GM06990 (cell line): ENCODE measurements around a stretch of chr13.

- RRBS, result 6% methylated on average over 8 of the region's 38 CpGs
These were observed 995 bp downstream of the HSPH1 start for GRCh38 chr13:31160532-31161285.

GRCh38 chr13:31201051-31201318, 1.2 kb downstream of the B3GLCT start:
- RRBS, result no CpG with 5 or more reads among the region's 5 CpGs

DNA sequence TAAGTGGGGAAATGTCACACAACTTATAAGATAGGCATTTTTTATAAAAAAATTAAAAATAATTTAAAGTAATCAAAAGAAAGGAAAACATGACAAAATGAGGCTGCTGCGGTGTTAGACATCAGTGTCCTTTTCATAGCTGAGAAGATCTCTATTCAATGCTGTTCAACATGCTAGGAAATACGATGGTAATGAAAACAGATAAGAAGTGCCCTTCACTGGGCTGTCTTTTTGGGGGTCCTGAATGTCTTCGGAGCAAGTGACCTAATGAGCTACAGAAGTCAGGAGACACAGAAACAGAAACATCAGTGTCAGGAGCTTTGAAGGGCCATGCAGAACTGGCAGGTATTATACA, 172.5 kb downstream of the B3GLCT start:
- RRBS, result no CpG with 5 or more reads among the region's 3 CpGs

GRCh38 chr13:31896278-31896733, 135.3 kb upstream of the FRY start:
- RRBS, result no CpG with 5 or more reads among the region's 2 CpGs

GRCh38 chr13:31930845-31931441, 100.6 kb upstream of the FRY start:
- RRBS, result no CpG with 5 or more reads among the region's 3 CpGs

DNA sequence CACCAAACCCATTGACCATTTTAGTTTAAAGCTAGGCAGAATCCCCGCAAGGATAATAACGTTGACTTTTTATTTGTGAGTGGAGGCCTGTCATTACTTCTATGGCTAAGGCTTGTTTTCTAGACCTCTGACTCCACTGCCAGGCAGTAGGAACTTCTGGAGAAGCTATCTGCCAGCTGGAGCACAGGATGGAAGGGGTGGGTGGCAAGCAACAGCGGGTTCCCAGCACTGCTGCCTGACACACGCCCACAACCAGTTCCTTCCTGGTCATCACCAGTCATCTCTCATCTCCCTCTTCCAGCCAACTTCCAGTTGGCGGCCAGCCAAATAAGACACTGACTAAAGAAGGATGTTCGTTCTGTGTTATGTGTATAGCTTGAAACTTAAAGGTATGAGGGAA, 86.5 kb upstream of the FRY start:
- RRBS, result no CpG with 5 or more reads among the region's 6 CpGs

- RRBS, result no CpG with 5 or more reads among the region's 3 CpGs
These were observed 80.4 kb upstream of the FRY start for GRCh38 chr13:31951130-31951608.

GRCh38 chr13:32500740-32501223, 37.8 kb downstream of the N4BP2L2 start:
- RRBS, result no CpG with 5 or more reads among the region's 9 CpGs

- RRBS, result no CpG with 5 or more reads among the region's 7 CpGs
These were observed 901 bp downstream of the N4BP2L2 start for GRCh38 chr13:32537835-32537953.

DNA sequence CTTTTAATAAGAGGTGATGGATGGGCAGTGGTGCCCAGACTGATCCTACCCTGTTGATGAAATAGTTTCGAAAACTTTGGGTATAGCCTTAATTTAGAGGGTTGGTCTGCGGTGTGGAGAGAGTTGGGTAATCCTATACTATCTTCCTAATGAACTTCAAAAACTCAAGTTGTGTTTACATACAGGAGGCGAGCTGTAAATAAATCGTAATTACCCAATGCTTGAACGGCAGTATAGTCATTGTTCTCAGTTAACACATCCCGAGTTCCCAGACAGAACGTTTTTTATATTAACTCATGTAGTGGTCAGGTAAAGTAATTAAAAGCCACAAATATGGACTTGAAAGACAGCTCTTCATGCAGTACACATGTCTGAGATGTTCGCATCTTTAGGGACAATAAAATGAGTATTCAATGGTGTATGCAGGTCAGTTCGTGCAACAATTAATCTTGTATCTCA, 1.5 kb downstream of the PDS5B start:
- RRBS, result no CpG with 5 or more reads among the region's 9 CpGs

GRCh38 chr13:32629990-32630289, 43.7 kb downstream of the PDS5B start:
- RRBS, result no CpG with 5 or more reads among the region's 1 CpG

DNA sequence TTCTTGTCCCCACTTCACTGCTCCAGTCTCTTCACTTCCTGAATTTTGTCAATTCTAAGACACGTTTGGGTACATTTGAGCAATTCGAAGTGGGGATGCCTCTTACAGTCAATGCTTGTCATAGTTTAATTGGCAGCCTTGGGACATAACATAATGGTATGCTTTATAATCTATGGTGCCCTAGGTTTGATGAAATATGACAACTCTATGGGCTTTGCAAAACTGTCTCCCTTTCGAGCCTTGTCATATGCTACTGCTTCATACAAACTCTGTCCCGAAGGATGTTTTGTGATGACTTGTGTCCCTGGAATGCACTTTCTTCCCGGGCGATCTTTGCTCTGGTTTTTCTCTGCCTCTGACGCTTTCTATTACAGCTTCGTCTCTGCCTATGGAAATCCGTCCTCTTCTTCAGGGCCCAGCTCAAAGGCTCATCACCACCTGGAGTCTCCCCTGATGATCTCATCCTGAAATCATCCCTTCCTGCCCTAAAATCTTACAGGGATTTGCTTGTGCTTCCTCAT, 191.6 kb upstream of the KL start:
- RRBS, result no CpG with 5 or more reads among the region's 9 CpGs

GRCh38 chr13:32969520-32969768, 46.8 kb upstream of the KL start:
- RRBS, result no CpG with 5 or more reads among the region's 3 CpGs

DNA sequence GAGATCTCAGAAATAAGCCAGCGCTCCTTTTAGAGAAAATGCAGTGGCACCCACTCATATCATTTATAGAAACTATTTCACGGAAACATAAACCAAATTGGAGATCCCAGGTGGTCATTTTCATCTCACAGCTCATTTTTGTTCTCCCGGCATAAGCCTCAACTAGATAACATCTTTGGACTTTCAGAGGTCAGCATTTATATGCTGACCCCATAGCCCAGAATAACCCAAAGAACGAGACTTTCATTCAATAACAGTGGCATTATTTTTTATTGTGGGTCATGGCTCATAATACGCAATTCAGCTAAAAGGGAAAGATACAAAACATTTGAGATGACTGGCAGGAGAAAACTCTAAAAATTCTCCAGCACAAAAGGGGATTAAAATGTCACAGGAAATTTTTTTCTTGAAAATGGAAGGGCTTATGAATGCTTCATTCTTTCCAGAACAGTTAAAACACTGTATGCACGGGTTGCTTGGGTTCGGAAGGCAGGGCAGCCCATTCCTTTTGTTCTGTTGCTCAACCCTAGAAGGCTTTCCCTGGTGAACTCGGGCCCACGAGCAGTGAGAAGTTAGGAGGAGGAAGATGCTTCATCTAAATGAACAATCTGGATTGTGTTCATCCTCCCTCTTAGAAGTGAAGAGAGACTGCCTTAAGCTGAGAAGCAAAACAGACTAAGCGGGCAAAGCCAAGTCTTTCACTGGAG, 24.0 kb downstream of the STARD13 start:
- RRBS, result no CpG with 5 or more reads among the region's 10 CpGs

DNA sequence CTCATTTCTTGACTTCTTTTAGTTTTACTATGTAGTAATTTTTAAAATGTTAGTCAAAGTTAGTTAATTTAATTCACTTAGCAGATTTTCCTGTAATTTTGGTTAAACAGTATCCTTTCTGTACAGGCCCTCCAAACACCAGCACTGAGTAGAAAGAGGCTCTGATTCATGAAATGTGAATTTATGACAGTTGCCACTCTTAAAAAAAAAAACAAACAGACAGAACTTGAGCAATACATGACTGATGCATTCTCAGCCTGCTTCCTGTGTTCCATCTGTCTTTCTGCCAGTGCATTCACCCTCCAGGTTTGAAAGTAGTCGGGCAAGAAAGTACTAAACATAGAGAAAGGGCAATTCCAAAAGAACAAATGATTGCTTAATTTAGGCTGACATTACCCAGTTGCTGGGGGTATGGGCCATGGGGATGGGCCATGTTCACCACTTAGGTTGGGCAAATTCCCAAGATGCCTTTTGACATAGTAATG, 5.7 kb downstream of the STARD13 start:
- RRBS, result no CpG with 5 or more reads among the region's 1 CpG

DNA sequence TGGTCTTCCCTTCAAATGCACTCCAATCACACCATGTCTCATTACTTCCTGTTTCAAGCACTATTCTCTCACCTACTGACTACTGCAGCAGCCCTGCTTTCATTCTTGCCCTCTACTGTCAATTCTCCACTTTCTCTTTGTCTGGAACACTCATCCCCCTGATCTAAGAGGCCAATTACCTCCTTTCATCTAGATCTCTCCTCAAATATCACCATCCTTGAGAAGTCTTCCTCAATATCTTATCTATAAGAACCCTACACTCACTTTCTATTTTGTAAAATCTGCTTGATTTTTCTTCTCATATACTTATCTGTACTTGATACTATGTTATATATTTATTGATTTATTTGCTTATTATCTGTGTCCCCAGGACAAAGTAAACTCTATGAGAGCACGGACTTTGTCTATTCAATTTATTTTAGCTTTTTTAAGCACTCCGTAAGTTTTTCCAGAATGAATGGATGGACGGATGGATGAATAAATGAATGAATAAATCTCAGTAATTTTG, 31.9 kb upstream of the STARD13 start:
- RRBS, result no CpG with 5 or more reads among the region's 3 CpGs

GRCh38 chr13:33675927-33676609, 141.9 kb upstream of the RFC3 start:
- RRBS, result no CpG with 5 or more reads among the region's 10 CpGs

DNA sequence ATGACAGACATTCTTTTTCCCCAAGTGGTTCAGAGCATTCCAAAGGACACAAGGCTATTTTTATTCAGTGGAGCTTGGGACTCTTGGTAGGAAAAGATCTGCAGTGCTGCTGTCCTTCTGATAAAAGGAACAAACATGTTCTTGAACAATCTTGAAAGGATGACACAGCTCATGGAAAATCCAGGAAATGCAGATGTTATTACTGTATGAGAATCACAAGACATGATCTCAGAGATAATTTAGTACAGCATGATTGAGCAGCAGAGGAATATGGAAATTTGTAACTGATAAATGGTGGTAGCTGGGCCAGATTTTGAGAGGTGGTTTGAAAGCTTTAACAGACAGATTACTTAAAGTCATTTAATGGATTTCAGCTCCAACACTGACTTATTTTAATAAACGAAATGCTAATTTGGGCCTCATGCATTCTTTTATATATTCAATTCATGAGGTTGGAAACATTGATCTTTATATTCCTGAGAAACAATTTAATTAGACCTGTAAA, 96.1 kb upstream of the RFC3 start:
- RRBS, result no CpG with 5 or more reads among the region's 1 CpG

DNA sequence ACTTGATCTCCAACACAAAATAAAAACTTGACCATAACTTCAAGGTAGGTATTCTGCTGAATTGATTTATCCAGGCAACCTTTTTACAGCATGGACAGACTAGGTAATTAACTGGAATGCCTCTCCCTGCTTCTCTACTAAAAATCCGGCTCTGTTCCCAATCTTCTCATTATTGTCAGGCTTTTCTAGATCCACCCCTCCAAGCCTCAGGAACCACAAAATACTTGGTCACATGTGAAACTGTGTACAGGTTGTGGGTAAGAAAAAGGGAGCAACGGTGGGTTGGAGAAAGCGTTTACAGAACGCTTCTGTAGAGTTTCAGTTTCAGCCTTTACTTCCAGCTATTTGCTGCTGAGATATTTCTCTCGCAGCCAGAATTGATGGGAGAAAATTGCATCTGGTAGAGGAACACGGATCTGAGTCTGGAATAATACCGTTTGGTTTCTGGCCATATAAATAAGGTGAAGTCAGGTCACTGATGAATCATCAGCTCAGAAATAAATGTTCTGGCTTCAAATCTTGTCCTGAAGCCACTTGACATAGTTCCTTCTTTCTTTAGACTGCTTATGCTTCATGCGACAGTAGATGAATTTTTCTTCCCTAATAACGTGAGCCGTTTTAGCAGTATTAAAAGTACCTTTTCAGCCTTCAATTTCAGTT, 20.4 kb upstream of the RFC3 start:
- RRBS, result no CpG with 5 or more reads among the region's 10 CpGs

DNA sequence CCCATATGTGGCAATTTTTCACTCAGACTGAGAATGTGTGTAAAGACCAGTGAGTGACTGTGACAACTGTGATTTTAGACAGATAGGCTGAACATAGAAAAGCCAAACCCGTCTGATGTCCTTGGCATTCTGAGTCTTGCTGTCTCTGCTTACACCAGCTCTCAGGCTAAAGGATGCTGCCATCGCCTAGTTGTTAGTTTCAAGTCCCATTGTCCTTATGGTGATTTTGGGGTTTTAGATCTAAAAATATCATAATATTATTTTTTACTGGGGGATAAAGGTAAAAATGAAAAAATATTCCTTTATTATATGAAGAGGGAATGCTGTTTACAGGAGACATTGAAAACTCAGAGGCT, 492.7 kb downstream of the RFC3 start:
- RRBS, result no CpG with 5 or more reads among the region's 2 CpGs